Renal cortical epithelial cell (primary cell): ENCODE measurements around a stretch of chr19.

DNA sequence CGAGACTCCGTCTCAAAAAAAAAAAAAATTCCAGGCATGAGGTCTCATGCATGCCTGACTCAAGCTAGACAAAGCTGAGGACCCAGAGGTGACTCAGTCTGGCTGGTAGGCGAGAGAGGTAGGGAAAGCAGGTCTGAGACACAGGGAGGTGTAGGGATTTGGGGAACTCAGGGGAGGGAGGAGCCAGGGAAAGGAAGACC, 2.6 kb upstream of the ETHE1 start:
- RRBS: no CpG with 5 or more reads among the region's 3 CpGs

- RRBS: 95% methylated on average over 2 of the region's 16 CpGs
Observed at GRCh38 chr19:43543380-43544010, 10.5 kb downstream of the ZNF575 start.

- RRBS: no CpG with 5 or more reads among the region's 10 CpGs
Observed at GRCh38 chr19:43553275-43553745, 20.3 kb downstream of the ZNF575 start.

DNA sequence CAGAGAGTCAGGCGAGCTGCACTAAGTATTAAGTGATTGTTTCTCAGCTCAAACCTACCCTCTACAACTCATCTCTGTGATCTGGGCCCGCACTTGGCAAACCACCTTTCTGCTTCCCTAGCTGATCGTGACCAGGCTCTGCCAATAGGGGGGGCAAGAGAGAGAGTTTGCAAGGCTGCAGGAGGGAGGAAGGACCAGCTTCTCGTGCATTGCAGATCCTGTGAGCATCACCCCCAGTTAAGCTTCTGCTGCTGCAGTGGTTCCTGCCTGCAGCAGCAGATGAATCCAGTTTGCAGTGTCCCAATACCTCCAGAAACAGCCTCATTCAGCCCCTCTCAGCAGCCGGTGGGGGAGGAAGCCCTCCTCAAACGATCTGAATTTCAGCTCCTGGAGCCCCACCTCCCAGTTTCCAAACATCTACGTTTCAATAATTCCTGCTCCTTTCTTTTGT, 20.1 kb downstream of the XRCC1 start:
- RRBS: no CpG with 5 or more reads among the region's 7 CpGs

DNA sequence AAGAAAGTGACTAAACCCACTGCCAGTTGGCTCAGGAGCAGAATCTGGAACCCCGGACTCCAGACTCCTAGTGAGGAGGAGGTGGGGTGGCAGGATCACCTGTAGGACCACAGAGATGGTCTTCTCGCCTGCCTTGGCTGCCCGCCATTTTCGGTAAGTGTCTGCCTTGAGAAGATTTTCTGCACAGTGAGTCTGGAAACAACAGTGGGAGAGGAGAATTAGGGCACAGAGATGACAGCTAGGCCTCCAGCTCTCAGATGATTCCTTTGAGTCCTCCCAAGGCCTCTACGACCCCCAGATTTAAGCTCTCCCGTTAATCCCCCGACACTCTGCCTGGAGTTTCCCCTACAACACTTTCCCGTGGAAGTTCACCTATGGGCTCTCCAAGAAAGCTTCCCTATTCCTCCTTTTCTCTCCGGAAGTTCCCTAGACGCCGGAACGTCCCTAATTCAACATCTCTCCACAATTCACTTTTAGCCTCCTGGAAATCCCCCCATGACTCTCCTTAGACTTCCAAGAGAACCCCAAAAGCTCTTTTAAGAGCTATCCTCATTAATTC, 437 bp downstream of the XRCC1 start:
- RRBS: no CpG with 5 or more reads among the region's 12 CpGs

DNA sequence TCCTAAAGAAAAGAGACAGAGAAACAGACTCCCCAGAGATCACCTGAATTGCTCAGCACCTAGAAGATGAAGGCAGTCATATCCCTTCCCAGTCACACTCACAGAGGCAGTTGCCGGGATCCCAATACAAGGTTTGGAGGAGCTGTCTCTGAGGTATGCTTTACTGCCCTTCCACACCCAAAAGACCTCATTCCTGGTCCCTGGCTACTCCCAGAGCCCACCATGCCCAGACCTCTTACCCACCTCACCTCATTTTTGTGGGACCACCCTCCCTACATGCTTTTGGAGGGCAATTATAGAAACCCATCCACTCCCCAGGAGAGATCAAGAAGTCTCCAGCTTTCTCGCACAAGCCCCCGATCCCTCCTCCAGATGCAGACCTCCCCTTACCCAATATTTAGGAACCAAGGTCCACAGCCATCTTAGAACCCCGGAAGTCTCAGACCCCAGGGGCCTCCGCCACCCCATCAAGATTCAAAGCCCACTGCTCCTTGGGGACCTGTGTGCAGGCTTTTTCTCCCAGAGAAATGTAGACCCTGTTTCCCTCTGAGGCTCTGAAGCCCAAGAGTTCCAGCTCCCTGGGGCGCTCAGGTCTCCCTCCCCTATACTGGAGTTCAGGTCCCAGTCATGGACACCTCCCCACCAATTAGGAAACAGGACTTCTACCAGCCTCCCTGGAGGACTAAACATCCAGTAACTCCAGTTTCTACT, 5.0 kb downstream of the IRGQ start:
- RRBS: no CpG with 5 or more reads among the region's 6 CpGs

DNA sequence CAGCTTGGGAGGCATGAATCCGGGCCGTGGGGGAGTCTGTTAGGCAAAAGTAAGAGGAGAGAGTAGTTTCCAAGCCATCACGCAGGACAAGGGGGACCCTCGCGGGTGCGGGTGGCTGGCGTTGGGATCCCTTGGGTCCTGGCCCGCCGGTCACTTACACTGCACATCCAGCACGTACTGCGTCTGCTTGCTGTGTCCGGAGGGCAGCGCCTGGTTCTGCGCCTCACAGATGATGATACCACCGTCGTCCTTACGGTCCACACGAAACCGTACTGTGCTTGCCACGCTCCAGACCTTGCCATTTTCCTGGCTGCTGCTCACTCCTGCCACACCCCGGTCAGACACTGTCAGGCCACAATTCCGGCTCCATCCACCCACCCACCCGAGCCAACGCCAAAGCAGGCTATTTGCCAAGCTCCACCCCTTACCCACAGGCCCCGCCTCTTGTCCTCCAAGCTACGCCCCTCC, 6.6 kb upstream of the ZNF428 start:
- RRBS: 83% methylated on average over 3 of the region's 26 CpGs

GRCh38 chr19:43661003-43661441, 8.9 kb downstream of the PLAUR start:
- RRBS: no CpG with 5 or more reads among the region's 10 CpGs

GRCh38 chr19:43662492-43662888, 7.5 kb downstream of the PLAUR start:
- RRBS: no CpG with 5 or more reads among the region's 6 CpGs

DNA sequence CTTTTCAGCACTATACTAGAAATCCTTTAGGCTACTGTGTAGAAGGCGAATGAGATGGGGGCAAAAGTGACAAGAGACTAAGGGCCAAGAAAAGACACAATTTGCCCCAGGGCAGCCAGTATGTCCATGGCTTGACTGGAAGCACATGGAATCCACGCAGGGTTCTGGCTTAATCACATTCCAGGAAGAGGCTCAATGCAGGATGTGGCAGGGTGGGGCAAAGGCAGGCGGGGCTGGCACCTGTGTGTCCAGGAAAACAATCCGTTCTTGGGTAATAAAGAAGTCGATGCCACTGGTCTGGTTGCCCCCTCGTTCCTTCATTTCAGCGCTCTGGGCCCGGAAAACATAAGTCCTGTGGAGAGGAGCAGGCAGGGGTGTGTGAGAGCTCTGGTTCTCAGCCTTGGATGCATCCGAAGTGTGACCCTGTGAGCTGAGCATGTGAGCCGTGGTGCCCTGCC, 14.9 kb downstream of the SMG9 start:
- RRBS: no CpG with 5 or more reads among the region's 10 CpGs

- RRBS: no CpG with 5 or more reads among the region's 20 CpGs
Observed at GRCh38 chr19:44111845-44112491, 1.2 kb upstream of the ZNF225 start.

GRCh38 chr19:44142018-44142520, 715 bp downstream of the ZNF234 start:
- RRBS: 4% methylated on average over 1 of the region's 16 CpGs

DNA sequence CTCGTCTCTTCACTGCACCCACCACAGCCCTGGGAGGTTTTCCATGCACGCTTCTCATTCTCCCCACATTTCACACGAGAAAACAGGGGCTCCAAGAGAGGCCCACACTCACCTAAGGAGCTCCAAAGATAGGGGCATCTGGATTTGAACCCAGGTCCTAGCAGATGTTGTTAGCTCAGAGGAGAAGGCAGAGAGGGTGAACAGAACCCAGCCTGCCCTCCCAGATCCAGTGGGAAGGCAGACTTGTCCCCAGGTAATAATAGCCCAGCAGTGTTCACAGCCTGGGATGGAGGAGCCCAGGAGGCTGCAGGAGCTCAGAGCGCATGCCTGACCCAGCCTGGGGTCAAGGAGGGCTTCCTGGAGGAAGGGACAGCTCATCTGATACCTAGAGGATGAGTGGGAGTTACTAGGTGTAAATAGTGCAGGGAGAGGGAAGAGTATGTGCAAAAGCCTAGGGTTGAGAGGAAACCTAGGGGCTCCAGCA, 23.7 kb downstream of the CEACAM16 start:
- RRBS: no CpG with 5 or more reads among the region's 4 CpGs

DNA sequence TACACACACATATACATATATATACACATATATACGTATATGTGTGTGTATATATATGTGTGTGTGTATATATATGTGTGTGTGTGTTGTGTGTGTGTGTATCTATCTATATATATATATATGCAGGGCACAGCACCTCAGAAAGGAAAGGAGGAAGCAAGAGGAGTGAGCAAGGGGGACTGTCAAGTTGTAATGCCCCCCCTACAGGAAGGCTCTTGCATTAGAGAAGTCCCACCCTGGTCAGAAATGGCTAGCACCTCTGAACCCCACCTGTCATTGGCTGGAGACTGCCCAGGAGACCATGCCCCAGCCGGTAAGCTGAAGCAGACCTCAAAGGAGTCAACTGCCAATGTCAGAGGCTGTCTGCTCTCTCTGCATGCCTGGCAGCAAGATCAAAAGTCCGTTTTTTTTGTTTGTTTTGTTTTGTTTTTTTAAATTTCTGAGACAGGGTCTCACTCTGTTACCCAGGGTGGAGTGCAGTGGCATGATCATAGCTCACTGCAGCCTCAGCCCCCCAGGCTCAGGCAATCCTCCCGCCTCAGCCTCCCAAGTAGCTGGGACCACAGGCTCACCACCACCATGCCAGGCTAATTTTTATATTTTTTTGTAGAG, 8.2 kb upstream of the BCL3 start:
- RRBS: no CpG with 5 or more reads among the region's 4 CpGs

DNA sequence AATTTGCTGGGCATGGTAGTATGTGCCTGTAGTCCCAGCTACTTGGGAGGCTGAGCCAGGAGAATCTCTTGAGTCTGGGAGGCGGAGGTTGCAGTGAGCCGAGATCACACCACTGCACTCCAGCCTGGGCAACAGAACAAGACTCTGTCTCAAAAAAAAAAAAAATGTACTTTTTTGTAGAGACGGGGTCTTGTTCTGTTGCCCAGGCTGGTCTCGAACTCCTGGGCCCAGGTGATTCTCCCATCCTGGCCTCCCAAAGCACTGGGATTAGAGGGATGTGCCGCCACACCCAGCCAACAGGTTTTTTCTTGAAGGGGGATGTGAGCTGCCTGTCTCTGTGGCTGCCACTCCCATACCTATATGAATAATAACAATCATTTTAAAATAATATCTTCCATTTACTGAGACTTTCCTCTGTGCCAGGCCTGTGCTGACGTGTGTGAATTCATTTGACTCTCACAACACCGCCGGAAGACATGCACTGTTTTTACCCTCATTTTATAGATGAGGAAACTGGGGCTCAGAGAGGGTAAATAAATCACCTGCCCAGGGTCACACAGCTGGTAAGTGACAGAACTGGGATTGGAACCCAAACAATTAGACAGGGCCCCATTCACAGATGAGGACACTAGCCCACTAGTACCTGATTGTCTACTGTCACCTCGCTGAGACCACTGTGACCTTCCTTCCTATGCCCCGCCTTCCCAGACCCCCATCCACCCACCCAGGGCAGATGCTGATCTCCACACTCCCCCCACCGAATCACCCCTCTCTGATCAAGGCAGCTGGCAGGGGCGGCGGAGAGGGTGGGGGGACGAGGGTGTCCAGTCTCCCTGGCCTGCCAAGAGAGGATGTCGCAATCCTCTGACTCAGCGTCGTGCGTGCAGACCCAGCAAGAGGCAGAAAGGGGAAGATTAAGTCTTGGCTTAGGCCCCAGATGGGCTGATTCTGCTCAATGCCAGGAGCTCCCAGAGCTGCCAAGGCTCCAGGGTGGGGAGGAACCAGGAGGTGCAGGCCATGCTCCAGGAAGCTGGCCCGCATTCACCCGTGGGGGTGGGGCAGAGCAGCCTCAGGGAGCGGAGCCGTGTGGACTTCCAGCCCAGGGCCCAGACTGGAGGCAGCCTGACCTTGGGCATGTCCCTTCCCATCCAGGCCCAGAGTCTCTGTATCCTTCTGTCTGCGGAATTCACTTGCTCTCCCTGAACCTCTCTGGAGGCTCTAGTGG, 7.0 kb upstream of the BCL3 start:
- RRBS: no CpG with 5 or more reads among the region's 23 CpGs

GRCh38 chr19:44856596-44857011, 10.5 kb downstream of the NECTIN2 start:
- RRBS: 38% methylated on average over 2 of the region's 7 CpGs

DNA sequence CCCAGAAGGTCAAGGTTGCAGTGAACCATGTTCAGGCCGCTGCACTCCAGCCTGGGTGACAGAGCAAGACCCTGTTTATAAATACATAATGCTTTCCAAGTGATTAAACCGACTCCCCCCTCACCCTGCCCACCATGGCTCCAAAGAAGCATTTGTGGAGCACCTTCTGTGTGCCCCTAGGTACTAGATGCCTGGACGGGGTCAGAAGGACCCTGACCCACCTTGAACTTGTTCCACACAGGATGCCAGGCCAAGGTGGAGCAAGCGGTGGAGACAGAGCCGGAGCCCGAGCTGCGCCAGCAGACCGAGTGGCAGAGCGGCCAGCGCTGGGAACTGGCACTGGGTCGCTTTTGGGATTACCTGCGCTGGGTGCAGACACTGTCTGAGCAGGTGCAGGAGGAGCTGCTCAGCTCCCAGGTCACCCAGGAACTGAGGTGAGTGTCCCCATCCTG, 1.9 kb downstream of the APOE start:
- RRBS: no CpG with 5 or more reads among the region's 12 CpGs

GRCh38 chr19:44919039-44919567, 4.7 kb downstream of the APOC1 start:
- RRBS: no CpG with 5 or more reads among the region's 2 CpGs

- RRBS: no CpG with 5 or more reads among the region's 12 CpGs
Observed at GRCh38 chr19:45262986-45263441, 11.9 kb downstream of the MARK4 start.

DNA sequence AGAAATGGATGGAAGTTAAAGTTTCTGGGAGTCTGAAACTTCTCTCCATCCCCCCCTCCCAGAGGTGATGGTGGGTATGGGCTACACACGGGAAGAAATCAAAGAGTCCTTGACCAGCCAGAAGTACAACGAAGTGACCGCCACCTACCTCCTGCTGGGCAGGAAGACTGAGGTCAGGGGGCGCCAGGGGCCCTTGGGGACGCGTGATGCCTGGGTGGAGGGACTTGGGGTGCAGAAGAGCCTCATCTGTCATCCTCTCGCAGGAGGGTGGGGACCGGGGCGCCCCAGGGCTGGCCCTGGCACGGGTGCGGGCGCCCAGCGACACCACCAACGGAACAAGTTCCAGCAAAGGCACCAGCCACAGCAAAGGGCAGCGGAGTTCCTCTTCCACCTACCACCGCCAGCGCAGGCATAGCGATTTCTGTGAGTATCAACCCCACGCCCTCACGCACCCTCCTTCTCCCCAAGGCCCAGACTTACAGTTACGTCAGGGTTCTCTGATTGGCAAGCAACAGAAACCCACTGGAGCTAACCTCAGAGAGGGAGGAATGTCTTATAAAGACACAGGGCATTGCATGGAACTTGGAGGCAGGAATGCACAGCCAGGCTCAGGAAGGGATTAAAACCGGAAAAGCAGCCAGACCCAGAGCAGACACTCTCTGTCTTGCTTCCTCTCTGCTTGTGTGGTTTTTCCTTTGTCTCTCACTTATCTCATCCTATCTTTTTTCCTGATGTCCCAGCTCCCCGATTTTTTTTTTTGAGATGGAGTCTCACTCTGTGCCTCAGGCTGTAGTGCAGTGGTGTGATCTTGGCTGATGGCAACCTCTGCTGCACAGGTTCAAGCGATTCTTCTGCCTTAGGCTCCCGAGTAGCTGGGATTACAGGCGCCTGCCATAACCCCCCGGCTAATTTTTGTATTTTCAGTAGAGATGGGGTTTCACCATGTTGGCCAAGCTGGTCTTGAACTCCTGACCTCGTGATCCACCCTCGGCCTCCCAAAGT, 29.5 kb downstream of the MARK4 start:
- RRBS: no CpG with 5 or more reads among the region's 29 CpGs